ENCODE data around the genes ZFPM1, SNAI3 and TRAPPC2L.

DNA sequence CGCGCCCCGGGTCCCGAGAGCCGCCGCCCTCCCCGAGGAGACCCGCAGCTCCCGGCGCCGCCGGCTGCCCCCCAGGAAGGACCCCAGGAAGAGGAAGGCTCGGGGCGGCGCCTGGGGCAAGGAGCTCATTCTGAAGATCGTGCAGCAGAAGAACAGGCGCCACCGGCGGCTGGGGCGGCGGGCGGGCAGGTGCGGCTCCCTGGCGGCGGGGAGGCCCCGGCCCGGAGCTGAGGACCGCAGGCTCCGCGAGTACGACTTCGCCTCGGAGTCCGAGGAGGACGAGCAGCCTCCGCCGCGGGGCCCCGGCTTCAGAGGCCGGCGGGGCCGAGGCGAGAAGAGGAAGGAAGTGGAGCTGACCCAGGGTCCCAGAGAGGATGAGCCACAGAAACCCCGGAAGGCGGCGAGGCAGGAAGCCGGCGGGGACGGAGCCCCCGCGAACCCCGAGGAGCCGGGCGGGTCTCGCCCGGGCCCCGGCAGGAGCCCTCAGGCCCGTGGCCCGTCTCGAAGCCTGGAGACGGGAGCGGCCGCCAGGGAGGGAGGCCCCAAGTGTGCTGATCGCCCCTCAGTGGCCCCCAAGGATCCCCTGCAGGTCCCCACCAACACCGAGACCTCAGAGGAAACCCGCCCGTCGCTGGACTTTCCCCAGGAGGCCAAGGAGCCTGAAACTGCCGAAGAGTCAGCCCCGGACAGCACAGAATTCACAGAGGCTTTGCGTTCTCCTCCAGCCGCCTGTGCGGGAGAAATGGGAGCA is 22.4 kb upstream of the ZFPM1 start:
- RRBS: 8% methylated on average over 46 of the region's 73 CpGs

- RRBS: 5% methylated on average over 41 of the region's 141 CpGs
Measured at GRCh38 chr16:88452455-88453575, at the start of gene ZFPM1. TSS of gene ZFPM1 (plus strand) at chr16:88453280.

GRCh38 chr16:88453576-88453901 is 459 bp downstream of the ZFPM1 start:
- RRBS: 3% methylated on average over 41 of the region's 50 CpGs

GRCh38 chr16:88467777-88468003 is 14.6 kb downstream of the ZFPM1 start:
- RRBS: no CpG with 5 or more reads among the region's 11 CpGs

- RRBS: no CpG with 5 or more reads among the region's 21 CpGs
Measured at GRCh38 chr16:88474903-88475692, 22.0 kb downstream of the ZFPM1 start.

GRCh38 chr16:88488938-88489290 is 35.8 kb downstream of the ZFPM1 start:
- RRBS: 52% methylated on average over 9 of the region's 16 CpGs

DNA sequence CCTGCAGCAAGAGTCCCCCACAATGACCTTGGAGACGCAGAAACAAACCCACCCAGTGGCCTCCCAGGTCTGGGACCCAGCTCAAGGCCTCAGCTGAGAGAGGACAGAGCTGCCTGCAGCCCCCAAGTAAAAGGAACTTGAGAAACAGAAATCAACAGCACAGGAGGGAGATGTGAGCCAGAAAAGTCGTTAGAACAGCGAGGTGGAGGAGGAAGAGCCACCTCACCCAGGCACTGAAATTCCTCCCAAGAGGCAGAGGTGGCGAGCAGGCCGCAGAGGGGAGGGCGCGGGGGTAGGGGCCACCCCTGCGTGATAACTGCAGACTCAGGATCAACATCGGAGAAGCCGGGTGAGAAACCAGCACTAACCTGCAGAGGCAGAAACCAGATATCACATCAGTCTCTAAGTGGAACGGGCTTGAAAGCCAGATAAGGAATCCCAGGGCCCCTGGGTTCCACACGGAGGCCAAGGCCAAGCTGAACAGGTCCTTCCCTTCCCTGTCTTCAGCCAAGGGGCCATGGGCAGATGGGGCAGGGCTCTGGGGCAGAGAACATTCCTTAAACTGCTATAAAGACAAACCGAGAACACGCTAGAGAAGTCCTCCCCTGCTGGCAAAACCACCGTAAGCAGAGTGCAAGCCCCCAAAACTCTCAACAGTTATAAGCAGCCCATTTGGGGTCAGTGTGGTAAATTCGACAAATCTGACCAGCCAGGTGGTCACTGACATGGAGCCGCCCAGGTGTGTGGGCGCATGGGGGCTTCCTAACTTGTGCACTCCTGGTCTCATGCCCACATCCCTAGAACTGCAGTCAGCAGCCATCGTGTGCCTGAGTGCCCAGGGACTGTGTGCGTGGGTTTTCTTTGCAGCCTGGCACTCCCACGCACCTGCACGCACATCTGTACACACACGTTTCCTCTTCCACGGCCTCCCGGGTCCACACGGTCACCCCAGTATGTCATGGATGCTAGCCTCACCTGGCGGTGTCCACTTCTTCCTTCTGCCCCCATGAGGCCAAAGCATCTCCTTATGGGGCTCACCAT is 39.2 kb upstream of the ZC3H18 start:
- RRBS: no CpG with 5 or more reads among the region's 27 CpGs

DNA sequence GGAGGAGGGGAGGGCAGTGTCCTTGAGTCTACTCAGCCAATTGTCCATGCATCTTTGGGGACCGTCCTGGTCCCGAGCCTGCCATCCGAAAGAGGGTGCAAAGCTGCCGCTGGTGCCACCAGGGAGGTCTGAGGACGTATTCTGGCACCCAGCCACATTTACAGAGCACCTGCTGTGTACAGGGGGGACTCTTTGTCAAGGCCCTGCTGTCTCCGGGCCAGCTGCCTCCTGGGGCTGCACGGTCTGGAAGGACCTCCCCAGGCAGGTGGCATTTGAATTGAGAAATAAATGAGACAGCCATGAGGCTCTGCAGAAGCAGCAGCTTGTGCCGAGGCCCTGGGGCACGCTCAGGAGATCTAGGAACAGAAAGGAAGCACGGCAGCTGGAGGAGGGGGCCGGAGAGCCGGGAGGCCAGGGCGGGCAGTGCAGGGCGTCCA is 1.5 kb downstream of the CYBA start:
- RRBS: no CpG with 5 or more reads among the region's 14 CpGs

- RRBS: no CpG with 5 or more reads among the region's 11 CpGs
Measured at GRCh38 chr16:88650140-88650556, 705 bp downstream of the CYBA start.

- RRBS: 57% methylated on average over 12 of the region's 21 CpGs
Measured at GRCh38 chr16:88680902-88681500, 5.3 kb downstream of the SNAI3 start.

DNA sequence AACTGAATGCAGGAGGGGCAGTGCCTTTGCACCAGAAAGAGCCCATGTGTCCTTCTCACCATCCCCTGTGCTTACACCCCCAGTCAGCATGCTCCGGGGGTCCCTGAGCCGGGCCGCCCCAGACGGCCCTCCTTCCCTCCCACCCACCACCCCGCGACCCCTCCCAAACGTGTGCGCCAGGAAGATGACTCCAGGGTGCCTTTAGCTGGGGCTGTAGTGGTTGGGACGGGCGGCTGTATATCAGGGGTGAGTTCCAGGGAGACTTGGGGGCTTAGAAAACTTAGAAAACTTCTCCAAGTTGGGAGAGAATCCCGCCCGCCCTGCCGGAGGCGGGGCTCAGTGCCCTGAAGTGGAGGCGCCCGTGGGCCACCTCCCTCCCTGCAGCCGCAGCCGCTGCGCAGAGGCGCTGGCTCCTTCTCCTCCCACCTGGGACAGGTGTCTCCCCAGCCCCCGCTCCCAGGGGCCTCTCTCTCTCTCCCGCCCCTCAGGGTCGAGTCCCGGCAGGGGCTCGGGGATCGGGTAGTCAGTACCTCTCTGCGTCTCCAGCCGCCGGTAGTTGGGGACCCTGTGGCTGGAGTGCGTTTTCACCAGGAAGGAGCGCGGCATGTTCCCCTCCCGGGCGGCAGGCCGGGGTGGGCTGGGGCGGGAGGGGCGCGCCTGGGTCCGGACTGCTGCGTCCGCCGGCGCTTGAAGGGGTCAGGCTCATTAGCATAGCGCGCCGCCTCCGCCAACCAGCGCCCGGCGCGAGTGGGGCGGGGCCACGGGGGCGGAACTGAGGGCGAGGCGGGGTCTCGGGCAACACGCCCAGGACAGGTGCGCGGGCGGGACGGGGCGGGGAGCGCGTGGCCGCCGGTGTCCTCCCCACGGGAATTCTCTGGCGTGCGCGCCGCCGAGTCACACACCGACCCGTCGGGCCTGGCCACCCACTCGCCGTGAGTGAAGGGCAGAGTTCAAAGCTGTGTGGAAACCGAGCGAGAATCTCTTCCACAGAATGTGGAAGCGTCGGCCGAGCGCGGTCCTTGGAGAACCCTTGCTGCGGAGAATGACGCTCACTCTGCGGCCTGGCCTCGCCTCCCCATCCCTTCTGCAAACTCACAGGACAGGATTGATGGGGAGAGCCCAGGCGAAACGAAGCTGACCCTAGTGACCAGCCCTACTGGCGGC is at the start of gene SNAI3:
SNAI3 (minus strand) TSS at position 707 of the 1,164 bp plus-strand sequence.
- RRBS: 4% methylated on average over 28 of the region's 92 CpGs

GRCh38 chr16:88715280-88716135 is 9.2 kb downstream of the CTU2 start:
- RRBS: 91% methylated on average over 14 of the region's 54 CpGs

DNA sequence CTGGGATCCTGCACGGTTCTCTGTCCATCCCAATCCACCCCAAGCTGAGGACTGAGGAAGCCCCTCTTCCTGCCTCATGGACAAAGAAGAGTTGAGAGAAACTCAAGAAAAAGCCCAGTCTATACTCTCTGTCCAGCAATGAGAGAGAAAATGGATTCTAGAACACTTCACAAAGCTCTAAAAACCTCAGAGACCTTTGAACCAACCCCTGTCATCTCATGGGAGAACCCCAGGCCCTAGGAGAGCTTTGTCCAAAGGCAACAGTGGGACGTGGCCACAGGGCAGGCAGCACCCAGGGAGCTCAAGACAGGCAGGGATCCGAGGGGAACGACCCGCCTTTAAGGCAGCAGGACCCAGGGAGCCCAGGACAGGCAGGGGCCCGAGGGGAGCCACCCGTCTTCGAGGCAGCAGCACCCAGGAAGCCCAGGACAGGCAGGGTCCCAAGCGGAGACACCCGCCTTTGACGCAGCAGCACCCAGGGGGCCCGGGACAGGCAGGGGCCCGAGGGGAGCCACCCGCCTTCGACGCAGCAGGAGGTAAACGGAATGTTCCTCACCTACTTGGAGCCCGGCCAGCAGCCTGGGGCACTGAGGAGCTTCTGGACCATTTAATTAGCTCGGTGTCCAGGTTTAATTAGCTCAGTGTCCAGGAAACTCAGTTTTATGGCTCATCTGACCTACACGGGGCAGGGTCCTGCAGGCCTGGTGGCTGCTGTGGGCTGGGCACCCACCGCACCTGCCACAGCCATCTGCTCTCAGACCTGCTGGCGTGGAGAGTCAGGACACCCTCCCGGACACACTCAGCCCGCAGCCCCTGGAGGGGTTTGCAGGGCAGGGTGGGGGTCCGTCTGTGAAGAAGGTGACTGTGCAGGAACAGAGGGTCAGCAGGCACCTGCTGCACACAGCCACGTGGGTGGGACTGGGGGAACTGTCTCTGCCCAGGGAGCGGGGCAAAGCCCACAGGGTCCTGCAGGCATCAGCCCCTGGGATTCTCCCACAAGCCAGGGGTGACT is 24.5 kb downstream of the PIEZO1 start:
- RRBS: 14% methylated on average over 5 of the region's 27 CpGs

DNA sequence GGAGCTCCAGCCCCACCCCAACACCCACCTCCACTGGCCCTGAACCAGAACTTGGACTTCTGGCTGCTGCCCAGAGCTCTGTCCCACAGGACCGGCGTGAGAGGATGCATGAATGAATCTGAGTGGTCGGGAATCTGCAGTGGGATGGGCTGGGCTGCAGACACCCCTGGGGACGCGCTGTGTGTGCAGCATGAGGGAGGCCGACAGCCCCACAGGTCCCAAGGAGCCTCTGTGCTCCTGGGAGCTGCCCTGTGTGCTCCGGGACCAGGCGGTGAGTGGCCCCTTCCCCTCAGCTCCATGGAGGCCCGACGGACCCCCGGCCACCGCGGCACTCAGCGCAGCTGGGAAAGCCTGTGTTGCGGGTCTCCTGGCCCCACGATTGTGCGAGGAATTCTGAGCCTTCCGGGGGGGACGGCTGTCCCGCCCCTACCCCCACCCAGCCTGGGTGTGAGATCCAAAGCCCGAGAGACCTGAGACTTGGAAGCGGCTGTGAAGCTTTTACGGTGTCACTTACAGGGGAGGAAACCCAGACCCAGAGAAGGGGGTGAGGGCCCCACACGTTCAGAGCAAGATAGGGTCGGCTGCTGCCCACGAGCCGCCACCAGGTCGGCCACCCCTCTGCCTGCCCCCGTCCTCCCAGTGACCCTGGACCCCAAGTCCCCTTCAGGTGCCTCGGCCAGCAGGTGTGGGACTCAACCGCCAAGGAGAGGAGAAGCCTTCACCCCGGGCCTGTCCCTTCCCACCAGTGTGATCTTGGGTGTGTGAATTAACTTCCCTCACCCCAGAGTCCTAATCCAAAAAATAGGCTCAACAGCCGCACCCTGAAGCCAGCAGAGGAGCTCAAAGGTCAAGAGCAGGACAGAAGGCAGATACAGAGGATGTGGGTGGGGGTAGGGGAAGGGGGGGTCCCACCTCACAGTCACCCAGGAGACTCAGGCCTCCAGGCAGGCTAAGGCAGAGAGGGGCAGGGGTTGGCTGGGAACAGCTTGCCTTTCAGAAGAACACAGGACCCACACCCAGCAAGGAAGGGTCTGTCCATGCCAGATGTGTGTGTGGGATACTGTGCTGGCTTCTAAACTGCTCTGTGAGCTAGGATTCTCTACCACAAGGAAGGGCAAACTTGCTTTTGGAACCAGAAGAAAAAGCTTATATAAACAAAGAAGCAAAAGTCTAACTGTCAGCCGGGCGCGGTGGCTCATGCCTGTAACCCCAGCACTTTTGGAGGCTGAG is 5.1 kb downstream of the PIEZO1 start:
- RRBS: 56% methylated on average over 11 of the region's 36 CpGs

DNA sequence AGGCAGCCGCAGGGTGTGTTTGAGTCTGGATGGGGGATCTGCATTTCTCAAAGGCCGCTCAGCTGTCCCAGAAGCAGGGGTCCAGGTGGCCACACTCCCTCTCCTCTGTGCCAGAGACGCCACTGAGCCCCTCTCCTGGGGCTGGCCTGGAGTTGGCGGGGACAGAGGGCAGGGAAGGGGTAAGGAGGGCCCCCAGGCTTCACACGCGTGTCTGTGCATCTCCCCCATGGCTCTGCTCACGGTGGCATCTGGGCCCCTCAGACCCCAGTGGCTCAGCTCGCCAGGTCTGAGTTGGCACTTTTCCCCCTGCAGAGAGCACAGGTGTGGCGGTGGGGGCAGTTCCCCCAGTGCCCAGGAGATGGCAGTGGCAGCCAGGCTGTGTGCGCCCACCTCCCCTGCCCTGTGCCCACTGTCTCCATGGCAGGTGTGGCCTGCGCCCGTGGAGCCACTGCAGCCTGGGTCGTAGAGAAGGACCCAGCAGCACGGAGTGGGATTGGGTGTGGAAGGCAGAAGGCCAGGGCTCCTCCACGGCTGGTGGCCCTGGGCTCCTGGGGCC is 4.2 kb upstream of the APRT start:
- RRBS: no CpG with 5 or more reads among the region's 15 CpGs

DNA sequence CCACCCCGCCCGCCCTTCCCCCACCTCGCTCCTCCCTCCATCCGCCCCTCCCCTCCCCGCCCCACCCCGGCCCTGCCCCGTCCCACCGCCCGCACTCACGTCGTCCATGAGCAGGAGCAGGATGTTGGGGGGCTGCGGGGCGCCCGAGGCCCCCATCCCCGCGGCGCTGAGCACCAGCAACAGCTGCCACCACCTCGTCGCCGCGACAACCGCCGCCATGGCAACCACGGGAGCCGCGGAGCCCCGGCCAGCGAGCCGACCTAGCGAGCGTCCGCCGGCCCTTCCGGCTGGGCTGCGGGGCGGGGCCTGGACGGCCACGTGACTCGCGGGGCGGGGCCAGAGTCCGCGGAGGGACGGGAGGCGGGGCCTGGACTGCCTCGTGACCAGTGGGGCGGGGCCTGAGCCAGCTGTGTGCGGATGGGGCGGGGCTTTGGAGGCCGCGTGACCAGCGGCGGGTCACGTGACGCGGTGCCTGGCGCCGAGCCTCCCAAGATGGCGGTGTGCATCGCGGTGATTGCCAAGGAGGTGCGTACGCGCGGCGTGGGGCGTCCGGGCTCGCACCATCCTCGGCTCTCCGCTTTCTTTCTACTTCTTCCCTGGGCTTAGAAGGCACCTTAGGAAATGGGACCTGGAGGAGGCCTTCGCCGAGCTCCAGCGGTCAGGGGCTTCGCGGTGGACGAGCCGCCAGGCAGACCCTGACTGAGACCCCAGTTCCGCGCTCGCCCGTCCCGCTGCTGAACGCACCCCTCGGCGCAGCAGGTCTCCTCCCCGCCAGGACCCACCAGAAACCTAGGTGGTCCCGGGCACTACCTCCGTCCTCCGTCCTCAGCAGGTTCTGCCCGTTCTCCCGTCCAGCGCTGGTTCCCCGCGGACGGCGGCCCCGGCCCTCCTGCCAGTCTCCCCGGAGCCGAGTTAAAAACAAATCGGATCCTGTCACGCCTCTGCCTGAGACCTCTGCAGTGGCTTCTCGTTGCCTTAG is at the start of gene TRAPPC2L:
TRAPPC2L (plus strand) TSS at position 469 of the 979 bp plus-strand sequence.
- RRBS: 3% methylated on average over 10 of the region's 103 CpGs

GRCh38 chr16:88873248-88873971 is 7.0 kb upstream of the PABPN1L start:
- RRBS: no CpG with 5 or more reads among the region's 16 CpGs

GRCh38 chr16:88905537-88905849 is 39.0 kb upstream of the PABPN1L start:
- RRBS: no CpG with 5 or more reads among the region's 11 CpGs

- RRBS: 55% methylated on average over 25 of the region's 41 CpGs
Measured at GRCh38 chr16:88925004-88925939, 51.7 kb downstream of the CBFA2T3 start.

DNA sequence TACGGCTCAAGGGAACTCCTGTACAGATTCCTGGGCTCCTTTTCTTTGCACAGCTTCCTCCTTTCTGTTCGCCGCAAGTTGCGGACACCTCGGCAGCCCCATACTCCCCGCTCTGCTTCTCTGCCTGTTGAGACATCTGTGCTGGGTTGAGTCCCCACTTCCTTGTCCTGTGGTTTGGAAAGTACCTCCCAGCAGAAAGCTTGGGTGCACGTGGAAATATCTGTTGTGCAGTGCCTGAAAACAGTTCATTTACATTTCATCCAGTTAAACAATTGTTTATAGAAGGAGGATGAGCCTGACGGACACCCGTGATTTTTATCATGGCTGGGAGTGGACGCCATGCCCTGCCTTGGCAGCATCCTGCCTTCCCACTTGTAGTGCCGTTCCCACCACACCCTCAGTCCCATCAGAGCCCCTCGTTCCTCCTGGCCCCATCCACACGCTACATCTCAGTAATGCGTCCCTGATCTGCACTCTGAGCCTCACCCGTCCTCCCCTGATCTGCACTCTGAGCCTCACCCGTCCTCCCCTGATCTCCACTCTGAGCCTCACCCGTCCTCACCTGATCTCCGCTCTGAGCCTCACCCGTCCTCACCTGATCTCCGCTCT is 55.1 kb upstream of the CBFA2T3 start:
- RRBS: no CpG with 5 or more reads among the region's 20 CpGs